Measurements from ENCODE around the genes TPGS1, PALM, MED16 and R3HDM4.

DNA sequence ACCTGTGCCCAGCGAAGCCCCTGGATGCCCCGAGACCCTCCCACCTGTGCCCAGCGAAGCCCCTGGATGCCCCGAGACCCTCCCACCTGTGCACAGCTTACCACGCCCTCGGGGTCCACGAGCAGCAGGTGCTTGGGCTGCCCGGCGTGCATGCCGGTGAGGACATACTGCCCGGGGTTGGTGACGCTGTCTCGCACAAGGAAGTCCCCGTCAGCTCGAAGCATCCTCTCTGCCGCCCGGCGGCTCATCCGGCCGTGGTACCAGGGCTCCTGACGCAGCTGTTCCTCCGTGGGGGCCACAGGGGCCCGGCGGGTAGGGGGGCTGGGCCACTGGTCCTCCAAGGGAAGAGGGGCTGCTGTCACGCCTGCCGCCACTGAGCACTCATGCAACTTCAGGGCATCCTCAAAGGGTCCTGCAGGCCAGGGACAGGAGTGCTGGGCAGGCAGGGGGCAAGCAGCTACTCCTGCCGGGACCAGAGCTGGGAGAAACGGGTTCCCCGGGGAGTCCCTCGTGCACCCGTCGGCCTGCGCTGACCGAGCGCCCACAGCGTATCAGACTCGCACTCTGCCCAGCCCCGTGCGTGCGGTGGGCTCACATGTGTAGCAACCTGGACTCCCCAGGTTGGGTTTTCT is 13.2 kb upstream of the C2CD4C start:
- RRBS: 95% methylated on average over 12 of the region's 40 CpGs

GRCh38 chr19:507344-508077 is at the start of gene TPGS1:
TPGS1 (plus strand) TSS chr19:507497.
- RRBS: under 1% methylated on average over 39 of the region's 76 CpGs

GRCh38 chr19:532048-532424 is 476 bp downstream of the CDC34 start:
- RRBS: 2% methylated on average over 14 of the region's 31 CpGs

GRCh38 chr19:552475-552992 is 8.7 kb downstream of the GZMM start:
- RRBS: 48% methylated on average over 10 of the region's 25 CpGs

DNA sequence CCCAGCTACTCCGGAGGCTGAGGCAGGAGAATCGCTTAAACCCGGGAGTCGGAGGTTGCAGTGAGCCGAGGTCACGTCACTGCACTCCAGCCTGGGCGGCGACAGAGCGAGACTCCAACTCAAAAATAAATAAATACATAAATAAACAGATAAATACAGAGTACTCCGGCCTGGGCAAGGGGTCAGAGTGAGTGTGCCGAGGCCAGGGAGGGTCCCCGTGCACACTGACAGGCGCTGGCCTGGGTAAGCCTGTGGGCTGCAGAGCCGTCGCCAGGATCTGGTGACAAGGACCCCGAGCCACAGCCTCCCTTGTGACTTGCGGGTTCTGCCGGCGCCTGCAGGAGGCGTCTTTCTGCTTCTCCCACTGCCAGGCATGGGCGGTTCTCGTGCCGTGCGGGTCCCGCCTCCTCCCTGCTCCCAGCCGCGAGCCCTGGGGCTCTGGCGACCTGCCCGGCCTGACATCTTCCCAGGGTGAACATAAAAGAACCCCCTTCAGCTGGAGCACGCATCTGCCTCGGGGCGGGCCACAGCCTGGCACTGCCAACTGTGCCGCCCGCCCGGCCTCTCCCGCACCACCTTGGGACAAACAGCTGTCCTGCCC is 1.6 kb upstream of the HCN2 start:
- RRBS: 4% methylated on average over 5 of the region's 36 CpGs

DNA sequence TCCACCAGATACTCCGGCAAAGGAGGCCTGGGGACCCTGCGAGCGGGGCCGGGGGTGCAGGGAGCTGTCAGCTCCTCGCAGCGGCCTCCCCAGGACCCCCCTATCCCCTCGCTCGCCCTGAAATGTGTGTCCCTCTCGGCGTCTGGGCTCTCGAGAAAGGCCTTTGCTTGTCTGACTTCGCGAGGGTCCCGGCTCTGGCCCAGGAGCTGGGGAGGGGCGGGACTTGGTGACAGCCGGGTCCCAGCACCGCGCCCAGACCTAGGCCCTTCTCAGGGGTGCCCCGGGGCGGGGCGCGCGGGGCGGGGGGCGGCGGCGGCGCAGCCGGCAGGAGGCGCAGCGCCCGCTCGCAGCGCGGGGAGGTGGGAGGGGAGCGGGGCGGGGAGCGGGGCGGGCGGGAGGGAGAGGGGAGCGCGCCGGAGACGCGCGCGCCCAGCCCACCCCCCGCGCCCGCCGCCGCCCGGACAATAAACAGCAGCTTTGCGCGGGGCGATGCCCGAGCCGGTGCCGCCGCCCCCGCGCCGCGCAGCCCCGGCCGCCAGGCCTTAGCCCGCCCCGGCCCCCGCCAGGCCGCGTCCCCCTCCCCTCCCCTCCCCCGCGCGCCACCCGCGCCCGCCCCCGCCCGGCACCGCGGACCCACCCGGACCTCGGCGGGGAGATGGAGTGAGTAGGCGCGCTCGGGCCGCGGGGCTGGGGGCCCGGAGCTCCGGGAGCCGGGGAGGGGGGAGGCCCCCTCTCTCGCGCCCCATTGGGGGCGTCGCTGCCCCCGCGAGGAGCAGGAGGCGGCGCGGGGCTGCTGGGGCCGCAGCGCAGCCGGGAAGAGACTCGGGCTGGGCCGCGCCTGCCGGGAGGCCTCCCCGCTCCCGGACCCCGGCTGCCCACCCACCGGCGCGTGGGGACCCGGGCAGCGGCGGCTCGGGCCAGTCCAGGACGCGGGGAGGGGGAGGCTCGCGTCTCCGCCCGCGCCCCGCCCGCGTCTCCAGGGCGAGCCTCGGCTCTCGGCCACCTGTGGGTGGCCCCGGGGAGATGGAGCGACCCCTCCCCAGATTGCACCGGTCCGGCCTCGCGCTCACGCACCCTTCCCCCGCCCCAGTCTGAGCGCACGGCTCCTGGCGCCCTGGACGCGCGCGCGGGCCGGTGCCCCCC is at the start of gene PALM:
PALM (plus strand) TSS at position 444 of the 1,143 bp plus-strand sequence.
- RRBS: 2% methylated on average over 65 of the region's 148 CpGs

- RRBS: 45% methylated on average over 1 of the region's 26 CpGs
These were observed 2.1 kb downstream of the PALM start for GRCh38 chr19:710743-711287.

DNA sequence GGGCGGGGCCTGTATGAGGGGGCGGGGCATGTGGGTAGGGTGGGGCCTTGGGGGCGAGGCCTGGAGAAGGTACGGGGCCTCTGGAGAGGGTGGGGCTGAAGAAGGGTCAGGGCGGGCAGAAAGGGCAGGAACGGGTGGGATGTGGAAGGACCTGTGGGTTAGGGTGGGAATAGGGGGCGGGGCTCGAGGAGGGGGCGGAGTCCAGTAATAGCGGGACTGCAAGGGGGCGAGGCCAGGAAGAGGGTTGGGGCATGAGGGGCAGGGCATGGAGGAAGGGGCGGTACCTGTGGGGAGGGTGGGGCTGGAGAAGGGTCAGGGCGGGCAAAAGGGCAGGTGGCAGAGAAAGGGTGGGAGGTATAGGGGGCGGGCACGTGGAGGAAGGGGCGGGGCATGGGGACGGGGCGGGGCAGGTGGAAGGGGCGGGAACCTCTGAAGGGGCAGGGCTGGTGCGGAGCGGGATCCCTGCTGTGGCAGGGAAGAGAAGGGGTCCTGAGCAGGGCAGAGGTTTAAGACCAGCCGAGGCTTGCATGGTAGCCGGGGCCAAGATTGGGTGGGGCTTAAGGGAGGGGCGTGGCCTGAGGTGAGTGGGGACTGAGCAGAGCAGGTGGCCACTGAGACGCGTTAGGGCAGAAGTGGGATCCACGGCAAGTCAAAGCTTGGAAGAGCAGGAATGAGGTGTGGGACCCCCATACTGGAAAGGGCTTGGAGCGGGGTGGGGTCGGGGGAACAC is 2.8 kb downstream of the CFD start:
- RRBS: no CpG with 5 or more reads among the region's 29 CpGs

- RRBS: 89% methylated on average over 3 of the region's 16 CpGs
These were observed 11.1 kb downstream of the CFD start for GRCh38 chr19:870530-870917.

- RRBS: 1% methylated on average over 12 of the region's 91 CpGs
These were observed at the start of gene MED16 for GRCh38 chr19:892598-893707. MED16 (minus strand) TSS chr19:893187.

DNA sequence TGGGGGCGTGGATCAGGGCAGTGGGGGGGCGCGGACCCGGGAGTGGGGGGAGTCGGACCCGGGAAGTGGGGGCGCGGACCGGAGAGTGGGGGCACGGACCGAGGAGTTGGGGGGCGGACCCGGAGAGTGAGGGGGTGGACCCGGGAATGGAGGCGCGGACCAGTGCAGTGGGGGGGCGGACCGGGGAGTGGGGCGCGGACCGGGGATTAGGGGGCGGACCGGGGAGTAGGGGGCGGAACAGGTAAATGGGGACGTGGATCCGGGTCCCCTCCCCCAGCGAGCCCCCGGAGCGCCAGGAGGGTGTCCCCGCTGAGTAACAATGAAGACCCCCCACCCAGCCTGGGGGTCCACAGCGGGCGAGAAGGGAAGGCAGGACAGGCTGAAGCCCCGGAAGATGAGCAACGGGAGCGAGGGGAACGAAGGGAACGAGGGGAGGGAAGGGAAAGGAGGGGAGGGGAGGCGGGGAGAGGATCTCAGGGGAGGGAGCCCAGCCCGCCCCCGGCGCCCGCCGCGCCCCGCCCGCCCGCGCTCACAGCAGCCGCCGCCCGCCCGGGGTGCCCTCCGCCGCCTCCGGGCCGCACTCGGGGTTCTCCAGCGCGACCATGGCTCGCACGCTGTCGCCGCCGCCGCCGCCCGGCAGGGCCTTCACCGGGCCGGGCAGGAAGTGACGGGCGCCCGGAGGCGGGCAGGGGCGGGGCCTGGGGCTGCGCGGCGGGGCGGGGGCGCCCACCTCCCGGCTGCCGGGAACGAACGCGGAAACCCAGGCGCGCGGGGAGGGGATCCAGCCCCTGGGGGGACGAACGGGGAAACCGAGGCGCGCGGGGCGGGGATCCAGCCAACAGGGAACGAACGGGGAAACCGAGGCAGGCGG is at the start of gene R3HDM4:
R3HDM4 (minus strand) TSS at position 666 of the 871 bp plus-strand sequence.
- RRBS: 1% methylated on average over 50 of the region's 98 CpGs

- RRBS: no CpG with 5 or more reads among the region's 4 CpGs
These were observed 12.4 kb downstream of the ABCA7 start for GRCh38 chr19:1052301-1052707.

GRCh38 chr19:1071420-1071829 is 4.5 kb downstream of the ARHGAP45 start:
- RRBS: 3% methylated on average over 8 of the region's 50 CpGs

GRCh38 chr19:1085163-1086374 is 9.6 kb downstream of the POLR2E start:
- RRBS: no CpG with 5 or more reads among the region's 44 CpGs

- RRBS: 87% methylated on average over 8 of the region's 17 CpGs
These were observed 7.0 kb downstream of the POLR2E start for GRCh38 chr19:1088149-1088547.

GRCh38 chr19:1097641-1098311 is 2.6 kb upstream of the POLR2E start:
- RRBS: no CpG with 5 or more reads among the region's 14 CpGs

- RRBS: no CpG with 5 or more reads among the region's 12 CpGs
These were observed 1.4 kb upstream of the GPX4 start for GRCh38 chr19:1102333-1102772.

- RRBS: 38% methylated on average over 5 of the region's 69 CpGs
These were observed 29.2 kb downstream of the GPX4 start for GRCh38 chr19:1132601-1133752.

DNA sequence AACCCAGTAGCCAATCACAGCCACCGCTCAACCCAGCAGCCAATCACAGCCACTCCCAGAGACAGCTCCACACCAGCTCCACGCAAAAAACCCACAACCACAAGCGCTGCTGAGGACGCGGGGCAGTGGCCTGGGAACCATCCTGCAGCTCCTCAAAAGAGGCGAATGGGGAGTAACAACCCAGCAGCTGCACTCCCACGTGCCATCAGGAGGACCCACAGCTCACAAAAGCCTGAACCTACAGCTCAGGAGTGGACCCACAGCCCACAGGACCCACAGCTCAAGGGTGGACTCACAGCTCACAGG is 29.9 kb downstream of the GPX4 start:
- RRBS: no CpG with 5 or more reads among the region's 7 CpGs

GRCh38 chr19:1168060-1168272 is 6.1 kb downstream of the SBNO2 start:
- RRBS: no CpG with 5 or more reads among the region's 6 CpGs

Data from retinal pigment epithelial cell (primary cell).